HT-29 (cell line): Measurements from ENCODE around the genes TRIM40 and HLA-E.

GRCh38 chr6:30130795-30131616, 4.9 kb upstream of the TRIM40 start:
- RAMPAGE, long total RNA = no peak

DNA sequence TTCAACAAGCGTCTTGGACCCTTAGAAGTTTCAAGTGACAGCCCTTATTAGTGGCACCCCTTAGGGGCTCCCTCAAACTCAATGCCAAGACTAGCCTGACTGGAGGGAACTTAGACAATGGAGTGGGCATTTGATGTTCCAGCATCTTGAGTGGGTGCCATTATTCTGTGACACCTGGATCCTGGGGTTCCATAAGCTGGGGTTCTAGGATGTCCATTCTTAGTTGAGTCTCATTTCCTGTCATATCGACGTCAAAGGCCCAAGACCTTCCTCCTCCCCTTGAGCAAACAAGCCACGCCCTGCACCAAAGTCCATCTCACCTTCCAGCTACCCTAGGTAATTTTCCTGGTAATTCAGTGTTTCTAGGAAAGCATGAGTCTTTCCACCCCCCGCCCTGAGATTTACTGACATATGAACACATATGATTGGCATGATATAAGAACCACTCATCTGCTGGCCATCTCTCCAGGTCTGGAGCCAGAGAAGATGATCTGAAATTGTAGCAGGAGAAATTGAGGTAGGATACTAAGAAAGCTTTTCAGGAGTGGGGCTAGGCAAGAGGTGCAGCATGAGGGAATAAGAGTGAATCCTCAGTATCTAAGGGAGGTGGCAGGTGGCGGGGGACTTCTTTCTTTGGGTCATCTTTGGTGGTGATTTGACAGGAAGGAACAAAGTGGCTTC, at the start of gene TRIM40:
Gene TRIM40 (plus strand): TSS at position 468 of the 681 bp plus-strand sequence.
- RAMPAGE, long total RNA = no peak

- RAMPAGE, long total RNA = no peak
Observed at GRCh38 chr6:30327292-30327619, 529 bp downstream of the TRIM39 start.

- RAMPAGE, long total RNA = no peak
Observed at GRCh38 chr6:30329215-30329799, 2.6 kb downstream of the TRIM39 start.

DNA sequence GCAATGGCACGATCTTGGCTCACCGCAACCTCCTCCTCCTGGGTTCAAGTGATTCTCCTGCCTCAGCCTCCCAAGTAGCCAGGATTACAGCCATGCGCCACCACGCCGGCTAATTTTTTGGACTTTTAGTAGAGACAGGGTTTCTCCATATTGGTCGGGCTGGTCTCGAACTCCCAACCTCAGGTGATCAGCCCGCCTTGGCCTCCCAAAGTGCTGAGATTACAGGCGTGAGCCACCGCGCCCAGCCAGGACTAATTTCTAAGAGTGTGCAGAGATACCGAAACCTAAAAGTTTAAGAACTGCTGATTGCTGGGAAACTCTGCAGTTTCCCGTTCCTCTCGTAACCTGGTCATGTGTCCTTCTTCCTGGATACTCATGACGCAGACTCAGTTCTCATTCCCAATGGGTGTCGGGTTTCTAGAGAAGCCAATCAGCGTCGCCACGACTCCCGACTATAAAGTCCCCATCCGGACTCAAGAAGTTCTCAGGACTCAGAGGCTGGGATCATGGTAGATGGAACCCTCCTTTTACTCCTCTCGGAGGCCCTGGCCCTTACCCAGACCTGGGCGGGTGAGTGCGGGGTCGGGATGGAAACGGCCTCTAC, at the start of gene HLA-E:
Gene HLA-E (plus strand): TSS at position 484 of the 604 bp plus-strand sequence.
- RAMPAGE, long total RNA = start-site peak on the plus strand centred at position 486 of the sequence, 5 bp wide, 26 and 29 reads in 2 replicates

DNA sequence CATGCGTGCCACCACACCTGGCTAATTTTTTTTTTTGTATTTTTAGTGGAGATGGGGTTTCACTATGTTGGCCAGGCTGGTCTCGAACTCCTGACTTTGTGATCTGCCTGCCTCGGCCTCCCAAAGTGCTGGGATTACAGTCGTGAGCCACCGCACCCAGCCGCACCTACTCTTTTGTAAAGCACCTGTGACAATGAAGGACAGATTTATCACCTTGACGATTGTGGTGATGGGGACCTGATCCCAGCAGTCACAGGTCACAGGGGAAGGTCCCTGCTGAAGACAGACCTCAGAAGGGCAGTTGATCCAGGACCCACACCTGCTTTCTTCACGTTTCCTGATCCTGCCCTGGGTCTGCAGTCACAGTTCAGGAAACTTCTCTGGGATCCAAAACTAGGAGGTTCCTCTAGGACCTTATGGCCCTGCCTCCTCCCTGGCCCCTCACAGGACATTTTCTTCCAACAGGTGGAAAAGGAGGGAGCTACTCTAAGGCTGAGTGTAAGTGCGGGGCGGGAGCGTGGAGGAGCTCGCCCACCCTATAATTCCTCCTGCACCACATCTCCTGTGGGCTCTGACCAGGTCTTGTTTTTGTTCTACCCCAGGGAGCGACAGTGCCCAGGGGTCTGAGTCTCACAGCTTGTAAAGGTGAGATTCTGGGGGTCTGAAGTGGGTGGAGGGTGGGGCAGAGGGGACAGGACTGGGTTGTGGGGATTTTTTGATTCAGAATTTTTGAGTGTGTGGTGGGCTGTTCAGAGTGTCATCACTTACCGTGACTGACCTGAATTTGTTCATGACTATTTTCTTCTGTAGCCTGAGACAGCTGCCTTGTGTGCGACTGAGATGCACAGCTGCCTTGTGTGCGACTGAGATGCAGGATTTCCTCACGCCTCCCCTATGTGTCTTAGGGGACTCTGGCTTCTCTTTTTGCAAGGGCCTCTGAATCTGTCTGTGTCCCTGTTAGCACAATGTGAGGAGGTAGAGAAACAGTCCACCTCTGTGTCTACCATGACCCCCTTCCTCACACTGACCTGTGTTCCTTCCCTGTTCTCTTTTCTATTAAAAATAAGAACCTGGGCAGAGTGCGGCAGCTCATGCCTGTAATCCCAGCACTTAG, 3.0 kb downstream of the HLA-E start:
- RAMPAGE, long total RNA = no peak

GRCh38 chr6:30494600-30495080, 5.3 kb downstream of the HLA-E start:
- RAMPAGE, long total RNA = no peak

DNA sequence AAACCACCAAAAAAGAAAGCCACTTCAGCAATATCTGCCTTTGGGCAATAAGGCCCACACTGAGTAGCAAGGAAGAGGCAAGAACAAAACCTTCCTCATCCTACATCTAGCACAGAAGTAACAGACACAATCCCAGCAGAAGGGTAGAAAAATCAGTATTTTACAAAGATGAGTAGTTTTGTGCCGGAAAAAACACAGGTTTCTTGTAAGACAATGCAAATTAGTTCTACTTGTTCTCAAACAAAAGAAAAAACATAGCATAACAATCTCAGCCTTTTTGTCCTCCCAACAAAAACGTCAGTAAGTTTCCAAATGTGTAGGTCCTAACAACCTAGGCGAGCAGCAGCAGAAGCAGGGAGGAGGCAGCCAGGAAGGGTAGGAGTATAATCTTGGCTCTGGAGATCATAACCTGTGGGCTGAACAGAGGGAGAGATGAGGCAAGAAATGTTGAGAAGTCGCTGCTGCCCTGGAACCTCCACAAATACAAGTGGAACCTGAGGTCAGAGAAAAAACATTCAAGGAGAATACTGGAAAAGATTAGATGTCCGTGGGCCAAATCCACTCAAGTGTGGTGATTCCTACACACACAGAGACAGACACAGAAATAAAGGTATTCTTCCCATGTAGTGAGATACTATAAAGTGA, 5.6 kb downstream of the PPP1R10 start:
- RAMPAGE, long total RNA = no peak

DNA sequence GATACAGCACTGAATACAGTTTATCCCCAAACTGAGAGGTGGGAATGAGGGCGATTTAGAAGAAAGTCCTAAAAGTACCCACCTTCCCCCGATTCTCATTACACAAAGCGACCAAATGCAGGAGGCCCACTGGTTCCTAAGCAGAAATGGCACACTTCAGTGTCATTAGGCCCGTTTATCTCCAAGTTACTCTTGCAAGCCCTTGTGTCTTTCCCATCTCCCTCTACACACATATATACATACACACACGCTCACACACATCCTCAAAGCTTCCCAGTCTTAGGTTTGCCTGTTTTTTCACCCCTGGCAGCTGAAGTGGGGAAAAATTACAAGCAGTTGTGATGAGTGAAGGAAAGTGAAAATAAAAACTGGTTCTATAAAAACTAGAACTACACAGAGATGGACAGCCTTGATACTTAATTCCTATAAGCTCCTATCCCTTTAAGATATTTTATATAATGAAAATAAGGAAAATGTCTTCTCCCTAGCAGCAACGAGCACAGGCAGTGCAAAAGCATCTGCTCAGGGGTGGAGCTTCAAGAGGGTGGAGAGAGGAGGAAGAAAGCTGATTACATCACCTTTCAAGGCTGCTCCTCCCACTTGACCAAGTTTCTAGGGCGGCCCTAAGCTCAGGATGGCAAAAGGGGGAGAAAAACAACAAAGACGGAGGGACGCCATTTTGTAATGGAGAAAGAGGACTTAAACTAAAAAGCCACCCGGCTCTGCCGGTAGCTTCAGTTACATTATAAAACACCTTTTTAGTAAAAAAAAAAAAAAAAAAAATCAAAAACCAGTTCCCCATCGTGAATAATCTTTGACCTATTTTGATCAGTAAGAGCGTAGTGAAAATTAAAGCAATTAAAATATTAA, 2.3 kb downstream of the PPP1R10 start:
- RAMPAGE, long total RNA = no peak

DNA sequence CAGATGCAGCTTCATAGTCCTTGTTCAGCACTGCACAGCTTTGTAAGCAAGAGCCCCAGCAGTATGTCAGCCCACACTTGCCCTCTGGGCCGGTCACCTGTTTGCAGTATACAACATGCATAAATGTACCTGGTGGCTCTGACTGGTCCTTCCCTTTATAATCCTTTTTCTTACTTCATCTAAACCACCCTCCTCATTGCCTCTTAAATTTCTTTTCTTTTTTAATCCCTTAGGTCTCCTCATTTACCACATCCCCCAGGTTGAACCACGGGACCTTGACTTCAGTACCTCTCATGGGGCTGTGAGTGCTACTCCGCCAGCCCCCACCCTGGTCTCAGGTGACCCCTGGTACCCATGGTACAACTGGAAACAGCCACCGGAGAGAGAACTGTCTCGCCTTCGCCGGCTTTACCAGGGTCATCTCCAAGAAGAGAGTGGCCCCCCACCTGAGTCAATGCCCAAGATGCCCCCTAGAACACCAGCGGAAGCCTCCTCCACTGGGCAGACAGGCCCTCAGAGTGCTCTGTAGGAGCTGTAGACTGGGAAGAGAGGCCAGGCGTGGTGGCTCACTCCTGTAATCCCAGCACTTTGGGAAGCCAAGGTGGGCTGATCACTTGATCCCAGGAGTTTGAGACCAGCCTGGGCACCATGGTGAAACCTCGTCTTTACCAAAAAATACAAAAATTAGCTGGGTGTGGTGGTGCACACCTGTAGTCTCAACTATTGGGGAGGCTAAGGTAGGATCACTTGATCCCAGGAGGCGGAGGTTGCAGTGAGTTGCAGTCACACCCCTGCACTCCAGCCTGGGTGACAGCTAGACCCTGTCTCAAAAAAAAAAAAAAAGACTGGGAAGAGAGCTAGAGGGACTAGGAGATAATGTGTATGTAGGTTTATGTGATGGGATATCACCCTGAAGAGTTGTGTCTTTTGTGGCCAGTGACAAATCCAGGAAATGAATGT, 1.1 kb upstream of the ATAT1 start:
- RAMPAGE, long total RNA = no peak

- RAMPAGE, long total RNA = no peak
Observed at GRCh38 chr6:30719178-30719676, 925 bp upstream of the TUBB start.

- RAMPAGE, long total RNA = no peak
Observed at GRCh38 chr6:30724597-30724990, 4.4 kb downstream of the TUBB start.

DNA sequence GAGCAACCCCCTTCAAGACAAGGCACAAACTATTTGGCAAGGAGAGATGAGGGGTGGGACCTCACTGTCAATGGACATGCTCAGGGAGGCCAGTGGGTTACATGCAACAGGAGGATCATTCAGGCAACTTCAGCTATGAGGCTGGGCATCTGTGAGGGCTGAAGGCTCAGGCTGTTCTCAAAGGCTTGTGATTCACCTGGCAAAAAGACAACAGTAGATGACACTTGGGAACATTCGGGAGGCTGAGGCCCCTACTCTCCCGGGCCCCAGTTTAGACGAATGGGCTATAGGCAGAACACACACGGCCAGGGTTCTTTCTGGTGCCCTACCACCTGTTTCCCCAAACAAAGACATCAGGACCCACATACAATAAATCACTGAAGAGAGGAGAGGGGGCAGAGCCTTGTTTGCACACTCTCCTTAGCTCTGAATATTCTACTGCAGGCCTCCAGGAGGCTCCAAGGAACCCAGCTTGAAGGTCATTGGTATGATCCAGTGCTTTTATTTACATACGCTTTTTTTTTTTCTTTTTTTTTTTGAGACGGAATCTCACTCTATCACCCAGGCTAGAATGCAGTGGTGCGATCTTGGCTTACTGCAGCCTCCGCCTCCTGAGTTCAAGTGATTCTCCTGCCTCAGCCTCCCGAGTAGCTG, 7.9 kb downstream of the TUBB start:
- RAMPAGE, long total RNA = no peak

- RAMPAGE, long total RNA = no peak
Observed at GRCh38 chr6:30747526-30747860, 3.1 kb upstream of the IER3 start.

- RAMPAGE, long total RNA = no peak
Observed at GRCh38 chr6:30765359-30765820, 21.0 kb upstream of the IER3 start.

DNA sequence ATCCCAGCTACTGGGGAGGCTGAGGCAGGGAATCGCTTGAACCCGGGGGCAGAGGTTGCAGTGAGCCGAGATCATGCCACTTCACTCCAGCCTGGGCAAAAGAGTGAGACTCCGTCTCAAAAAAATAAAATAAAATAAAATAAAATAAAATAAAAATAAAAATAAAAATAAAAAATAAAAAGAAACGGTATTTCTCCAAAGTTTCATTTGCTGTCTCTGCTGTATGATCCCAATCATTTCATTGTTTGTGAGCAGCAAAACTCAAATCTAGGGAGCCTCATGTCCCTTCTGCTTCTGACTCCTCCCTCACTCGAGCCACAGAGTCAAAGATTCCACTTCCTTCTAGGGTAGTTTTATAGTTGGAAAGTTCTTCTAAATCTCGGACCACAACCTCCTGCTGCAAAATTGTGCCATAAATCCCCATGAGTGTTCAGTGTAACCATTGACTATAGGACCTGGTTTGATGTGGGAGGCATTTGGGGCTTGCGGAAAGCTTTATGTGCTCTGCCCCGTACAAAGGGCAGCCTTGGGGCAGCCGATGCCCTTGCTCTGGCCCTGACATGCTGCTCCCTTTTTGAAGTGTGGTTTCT, 43.5 kb upstream of the IER3 start:
- RAMPAGE, long total RNA = no peak

DNA sequence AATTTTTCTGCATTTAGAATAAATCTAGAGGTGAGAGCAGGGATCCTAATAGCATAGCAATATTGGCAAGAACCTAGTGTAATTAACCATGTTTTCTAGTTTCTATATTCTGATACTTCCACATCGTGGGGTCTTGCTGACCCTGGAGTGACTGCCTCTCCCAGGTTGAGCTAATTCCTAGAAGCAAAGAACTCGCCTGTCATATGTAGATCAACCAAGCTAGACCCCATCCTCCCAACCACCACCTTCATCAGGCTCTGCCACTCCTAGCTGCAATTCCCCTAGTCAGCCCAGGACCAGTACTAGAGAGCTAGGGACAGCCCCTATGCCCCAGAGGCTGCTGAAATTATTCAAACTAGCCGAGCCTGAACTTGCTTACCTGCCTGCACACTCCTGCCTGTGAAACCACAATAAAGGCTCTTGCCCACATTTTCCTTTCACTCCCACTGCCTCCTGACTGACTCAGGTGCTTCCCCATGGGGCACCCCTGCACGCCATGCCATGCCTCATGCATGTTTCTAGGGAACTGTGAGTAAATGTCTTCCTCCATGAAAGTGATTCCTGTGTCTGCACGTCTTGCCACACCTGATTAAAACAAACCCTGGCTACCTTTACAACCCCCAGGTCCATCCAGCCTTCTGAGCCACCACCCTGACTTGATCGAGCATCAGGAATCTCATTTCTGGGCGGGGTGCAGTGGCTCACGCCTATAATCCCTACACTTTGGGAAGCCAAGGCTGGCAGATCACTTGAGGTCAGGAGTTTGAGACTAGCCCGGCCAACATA, 66.5 kb upstream of the IER3 start:
- RAMPAGE, long total RNA = no peak

GRCh38 chr6:30934892-30935538, 3.0 kb upstream of the SFTA2 start:
- RAMPAGE, long total RNA = no peak

DNA sequence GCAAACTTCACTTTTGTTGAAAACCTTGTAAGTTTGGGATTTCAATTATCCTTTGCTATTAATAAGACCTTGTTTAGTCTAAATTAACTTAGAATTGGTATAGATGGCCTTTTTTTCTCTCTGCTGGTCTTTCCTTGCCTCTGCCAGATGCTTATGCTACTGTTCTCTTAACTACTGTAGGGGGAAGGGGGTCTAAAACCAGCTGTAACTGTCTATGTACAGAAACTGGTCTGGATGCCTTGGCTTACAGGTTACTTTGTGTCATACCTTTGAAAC, 14.8 kb upstream of the POU5F1 start:
- RAMPAGE, long total RNA = no peak

GRCh38 chr6:31229345-31229960, 42.4 kb downstream of the HLA-C start:
- RAMPAGE, long total RNA = no peak